Measurements from ENCODE around the genes DOK6, CD226 and CBLN2.

- PRO-cap, 2 experiments, result no peak in any of the 2 experiments
Measured at GRCh38 chr18:63216867-63217526, 102.6 kb downstream of the BCL2 start.

DNA sequence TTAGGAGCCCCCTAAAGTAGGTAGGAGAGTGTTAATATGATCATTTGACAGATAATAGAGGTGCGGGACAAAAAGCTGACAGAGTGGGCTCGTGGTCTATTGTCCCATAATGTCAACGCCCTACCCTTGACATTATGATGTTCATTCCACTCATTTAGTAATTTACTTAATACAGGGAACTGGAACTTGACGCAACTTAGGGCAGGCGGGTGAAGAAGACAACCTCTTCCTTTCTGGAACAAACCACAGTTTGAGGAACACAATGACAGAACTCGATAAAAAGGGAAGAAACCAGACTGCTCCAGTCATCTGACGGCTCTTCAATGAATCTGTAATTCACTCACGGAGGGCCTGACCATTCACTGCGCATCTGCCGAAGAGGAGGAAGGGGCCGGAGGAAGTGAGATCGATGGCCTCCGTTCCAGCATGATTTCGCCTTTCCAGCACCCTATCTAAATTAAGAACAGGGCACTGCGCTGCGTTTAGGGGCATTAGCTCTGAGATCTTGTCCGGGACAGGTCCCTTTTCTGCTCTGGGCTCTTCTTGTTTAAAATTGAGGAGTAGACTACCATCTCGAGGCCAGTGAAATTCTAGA, 83.1 kb downstream of the BCL2 start:
- PRO-cap, 2 experiments, result no peak in any of the 2 experiments

- PRO-cap, 2 experiments, result no peak in any of the 2 experiments
Measured at GRCh38 chr18:63236923-63237590, 82.5 kb downstream of the BCL2 start.

DNA sequence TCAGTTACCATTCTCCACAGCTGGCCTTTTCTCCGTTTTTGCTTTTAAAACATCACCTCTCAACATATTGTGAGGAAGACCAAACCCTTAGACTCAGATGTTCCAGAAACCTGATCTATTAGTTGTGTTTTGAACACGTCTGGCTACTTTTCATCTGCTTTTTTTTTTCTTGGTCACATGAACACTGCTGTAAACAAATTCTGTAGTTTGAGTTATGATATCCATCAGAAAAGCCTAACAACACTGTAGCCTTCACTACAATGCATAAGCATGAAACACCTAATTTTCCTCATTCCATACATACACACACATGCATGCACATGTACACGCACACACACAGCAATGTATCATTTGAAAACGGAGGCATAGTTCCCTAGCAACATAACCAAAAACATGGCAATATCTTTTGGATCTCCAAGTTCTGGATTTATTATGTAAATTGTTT, 59.6 kb downstream of the BCL2 start:
- PRO-cap, 2 experiments, result no peak in any of the 2 experiments

DNA sequence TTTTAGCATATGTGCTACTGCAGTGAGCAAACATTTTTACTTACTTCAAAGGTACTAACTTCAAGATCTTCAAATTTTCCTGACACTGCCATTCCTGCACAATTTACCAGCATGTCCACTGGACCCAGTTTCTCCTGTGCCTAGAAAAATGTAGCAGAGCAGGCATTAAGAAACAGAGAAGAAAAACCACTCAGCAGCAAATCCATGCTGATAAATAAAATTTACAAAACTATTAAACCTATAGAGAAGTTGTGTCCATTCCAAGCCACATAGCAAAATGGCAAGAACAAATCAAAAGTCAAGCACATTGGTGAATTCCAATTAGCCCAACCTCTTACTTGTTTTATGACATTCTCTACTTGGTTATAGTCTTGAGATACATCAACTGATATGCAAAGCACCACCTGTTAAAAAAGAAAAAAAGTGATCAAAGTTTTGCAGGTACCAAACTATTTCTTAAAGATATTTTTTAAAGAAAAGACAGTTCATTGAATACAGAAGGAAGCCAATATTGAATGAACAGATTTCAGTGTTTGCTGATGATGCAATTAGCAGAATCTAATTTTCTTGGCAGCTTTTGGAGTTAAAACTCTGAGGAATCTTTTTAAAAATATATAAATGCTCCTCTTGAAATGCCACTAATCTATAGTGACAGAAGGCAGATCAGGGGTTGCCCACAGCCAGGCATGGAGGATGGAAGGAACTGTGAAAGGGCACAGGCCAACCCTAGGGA, 11.7 kb downstream of the KDSR start:
- PRO-cap, 2 experiments, result no peak in any of the 2 experiments

GRCh38 chr18:63546670-63547171, 4.6 kb downstream of the SERPINB12 start:
- PRO-cap, 2 experiments, result no peak in any of the 2 experiments

- PRO-cap, 2 experiments, result no peak in any of the 2 experiments
Measured at GRCh38 chr18:63974269-63975178, 4.6 kb downstream of the SERPINB8 start.

GRCh38 chr18:64747783-64748022, 777.8 kb downstream of the SERPINB8 start:
- PRO-cap, 2 experiments, result no peak in any of the 2 experiments

GRCh38 chr18:67418186-67418546, 98.4 kb downstream of the DSEL start:
- PRO-cap, 2 experiments, result no peak in any of the 2 experiments

DNA sequence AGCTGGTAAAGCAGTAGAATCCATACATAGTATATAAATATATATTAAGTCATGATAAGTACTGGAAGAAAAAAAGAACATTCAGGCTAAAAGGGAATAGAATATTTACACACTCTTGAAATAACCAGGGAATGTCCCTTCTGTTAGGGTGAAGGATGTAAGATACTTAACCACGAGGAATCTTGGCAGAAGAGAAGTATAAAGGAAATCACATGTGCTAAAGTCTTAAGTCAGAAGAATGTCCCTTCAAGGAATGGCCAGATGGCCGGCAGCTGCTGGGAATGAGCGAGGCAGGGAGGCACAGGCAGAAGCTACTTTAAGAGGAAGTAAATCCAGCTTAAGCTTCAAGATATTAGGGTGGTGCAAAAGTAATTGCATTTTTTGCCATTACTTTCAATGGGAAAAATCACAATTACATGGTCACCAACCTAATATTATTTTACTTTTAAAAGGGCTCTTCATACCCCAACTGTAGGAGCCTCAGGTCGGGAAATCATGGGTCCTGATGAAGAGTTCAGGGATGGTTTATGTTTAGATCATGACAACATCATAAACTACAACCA, 5.5 kb downstream of the CCDC102B start:
- PRO-cap, 2 experiments, result no peak in any of the 2 experiments

- PRO-cap, 2 experiments, result peak in 2 of 2 experiments; most common plus-strand start chr18:69400888 (in 2); most common minus-strand start chr18:69400794 (in 2)
Measured at GRCh38 chr18:69400045-69401227, at the start of gene DOK6. Gene DOK6, plus strand, starts transcription at chr18:69400888.

- PRO-cap, 2 experiments, result no peak in any of the 2 experiments
Measured at GRCh38 chr18:69885647-69886486, 61.8 kb downstream of the CD226 start.

DNA sequence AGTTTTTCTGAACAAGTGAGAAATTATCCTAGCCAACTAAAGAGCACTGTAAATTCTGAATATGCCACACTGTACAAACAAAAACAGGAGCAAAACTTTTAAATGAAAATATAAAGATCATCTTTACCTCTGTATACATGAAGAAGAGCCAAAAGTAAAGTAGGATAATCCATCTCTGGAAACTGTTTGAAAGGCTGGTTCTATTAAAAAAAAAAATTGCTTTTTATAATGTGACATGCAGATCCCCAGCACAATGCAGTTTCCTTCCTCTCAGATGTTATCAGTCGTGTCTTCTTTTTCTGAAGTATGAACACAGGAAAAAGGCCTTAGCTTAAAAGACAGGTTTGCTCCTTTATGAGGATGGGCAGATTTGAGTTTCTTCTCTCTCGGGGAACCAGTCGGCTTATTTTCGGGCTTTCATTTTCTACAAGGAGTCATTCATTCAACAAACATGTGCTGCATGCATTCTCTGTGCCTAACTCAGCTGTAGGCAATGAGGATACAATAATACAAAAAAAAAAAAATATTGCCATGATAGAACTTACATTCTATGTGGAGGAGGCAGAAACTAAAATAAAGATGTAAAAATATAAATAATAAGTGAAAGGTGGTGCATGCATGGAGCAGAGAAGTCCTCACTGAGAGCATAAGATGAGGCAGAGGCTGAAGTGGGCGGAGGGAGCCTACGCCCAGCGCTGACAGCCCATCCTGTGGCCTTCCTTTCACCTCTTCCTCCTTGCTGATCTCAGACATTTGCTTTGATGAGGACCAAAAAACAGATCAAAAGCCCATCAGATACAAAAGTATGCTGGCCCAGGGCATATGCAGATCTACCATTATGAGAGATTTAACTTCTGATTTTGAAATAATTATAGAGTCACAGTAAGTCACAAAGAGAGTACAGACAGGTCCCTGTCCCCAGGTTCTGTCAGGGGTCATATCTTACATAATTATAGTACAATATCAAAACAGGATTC, at the start of gene CD226:
Gene CD226, minus strand, starts transcription at position 640 of the 977 bp plus-strand sequence.
- PRO-cap, 2 experiments, result no peak in any of the 2 experiments

- PRO-cap, 2 experiments, result no peak in any of the 2 experiments
Measured at GRCh38 chr18:70376682-70377813, 88.2 kb downstream of the SOCS6 start.

DNA sequence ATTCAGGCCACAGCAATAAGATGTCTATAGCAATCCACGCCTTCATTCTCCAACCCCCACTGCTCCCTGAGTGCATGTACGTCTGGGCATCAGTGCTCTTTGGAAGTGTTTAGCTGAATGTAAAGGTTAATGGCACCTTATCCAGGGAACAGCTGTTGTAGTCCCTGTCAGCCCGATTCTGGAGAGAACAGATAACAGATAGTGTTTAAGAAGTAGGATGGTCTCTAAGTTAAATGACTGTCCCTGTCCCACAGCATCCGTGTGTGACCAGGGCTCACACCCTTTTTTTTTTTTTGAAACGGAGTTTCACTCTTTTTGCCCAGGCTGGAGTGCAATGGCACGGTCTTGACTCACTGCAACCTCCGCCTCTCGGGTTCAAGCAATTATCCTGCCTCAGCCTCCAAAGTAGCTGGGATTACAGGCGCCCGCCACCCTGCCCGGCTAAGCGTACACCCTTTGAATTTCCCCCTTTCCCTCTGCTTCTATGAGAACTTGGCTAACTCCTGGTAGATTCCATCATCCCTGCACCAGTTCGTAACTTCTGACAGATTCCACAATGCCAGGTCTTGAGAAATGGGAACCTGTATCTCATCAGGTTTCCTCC, 89.6 kb downstream of the SOCS6 start:
- PRO-cap, 2 experiments, result no peak in any of the 2 experiments

- PRO-cap, 2 experiments, result no peak in any of the 2 experiments
Measured at GRCh38 chr18:70429128-70429336, 140.2 kb downstream of the SOCS6 start.

- PRO-cap, 2 experiments, result no peak in any of the 2 experiments
Measured at GRCh38 chr18:70553589-70553881, 264.7 kb downstream of the SOCS6 start.

- PRO-cap, 2 experiments, result no peak in any of the 2 experiments
Measured at GRCh38 chr18:70650181-70650584, 361.3 kb downstream of the SOCS6 start.

- PRO-cap, 2 experiments, result no peak in any of the 2 experiments
Measured at GRCh38 chr18:71578758-71579083, 965.4 kb downstream of the CBLN2 start.

DNA sequence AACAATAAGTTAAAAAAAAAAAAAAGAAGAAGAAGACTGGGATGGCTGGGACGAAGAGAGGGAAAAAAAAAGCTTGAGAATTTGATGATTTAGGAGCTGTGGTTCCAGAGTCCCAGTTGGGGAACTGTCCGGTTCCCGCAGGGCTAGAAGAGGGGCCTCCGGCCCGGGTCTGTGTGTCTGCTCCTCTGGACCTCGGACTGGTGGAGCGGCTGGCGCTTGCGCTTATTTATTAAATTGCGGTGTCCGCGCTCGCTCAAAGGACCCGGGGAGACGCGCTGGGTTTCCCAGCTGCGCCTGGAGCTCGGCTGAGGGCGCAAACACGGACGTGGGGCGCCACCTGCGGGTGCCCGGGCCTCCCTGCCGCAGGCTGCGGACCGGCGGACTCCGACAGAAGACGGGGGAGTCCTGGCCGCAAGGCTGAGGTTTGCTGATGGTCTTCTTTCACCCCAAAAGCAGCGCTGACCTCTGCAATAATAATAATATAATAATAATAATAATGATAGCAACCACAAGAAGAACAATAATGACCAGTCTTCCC, at the start of gene CBLN2:
Gene CBLN2, minus strand, starts transcription at position 199 of the 538 bp plus-strand sequence.
- PRO-cap, 2 experiments, result no peak in any of the 2 experiments